Keratinocyte (primary cell): ENCODE measurements around the genes ITPK1, GON7, BTBD7, PRIMA1 and FAM181A.

CAGE:
- cytosol, long polyA minus RNA = no peak
- cytosol, long polyA plus RNA = no peak
- long polyA plus RNA = start-site peak on the minus strand at chr14:93115205-93115336, 244 and 80 reads in 2 replicates
- nucleus, long polyA minus RNA = start-site peak on the minus strand at chr14:93115202-93115308, 26 reads
- nucleus, long polyA plus RNA = no peak
Measured at GRCh38 chr14:93115067-93116156, at the start of gene ITPK1. ITPK1 (minus strand) TSS chr14:93115925.

GRCh38 chr14:93169447-93170069, 15.1 kb downstream of the MOAP1 start:
CAGE:
- cytosol, long polyA minus RNA = no peak
- cytosol, long polyA plus RNA = no peak
- long polyA plus RNA = no peak
- nucleus, long polyA minus RNA = no peak
- nucleus, long polyA plus RNA = no peak

GRCh38 chr14:93183352-93184059, 1.2 kb downstream of the MOAP1 start:
CAGE:
- cytosol, long polyA minus RNA = no peak
- cytosol, long polyA plus RNA = no peak
- long polyA plus RNA = no peak
- nucleus, long polyA minus RNA = no peak
- nucleus, long polyA plus RNA = no peak

GRCh38 chr14:93206472-93207165, at the start of gene GON7:
GON7 (minus strand) TSS chr14:93207065.
CAGE:
- cytosol, long polyA minus RNA = start-site peak on the minus strand at chr14:93207054-93207068, 7 reads
- cytosol, long polyA plus RNA = no peak
- long polyA plus RNA = no peak
- nucleus, long polyA minus RNA = no peak
- nucleus, long polyA plus RNA = no peak

DNA sequence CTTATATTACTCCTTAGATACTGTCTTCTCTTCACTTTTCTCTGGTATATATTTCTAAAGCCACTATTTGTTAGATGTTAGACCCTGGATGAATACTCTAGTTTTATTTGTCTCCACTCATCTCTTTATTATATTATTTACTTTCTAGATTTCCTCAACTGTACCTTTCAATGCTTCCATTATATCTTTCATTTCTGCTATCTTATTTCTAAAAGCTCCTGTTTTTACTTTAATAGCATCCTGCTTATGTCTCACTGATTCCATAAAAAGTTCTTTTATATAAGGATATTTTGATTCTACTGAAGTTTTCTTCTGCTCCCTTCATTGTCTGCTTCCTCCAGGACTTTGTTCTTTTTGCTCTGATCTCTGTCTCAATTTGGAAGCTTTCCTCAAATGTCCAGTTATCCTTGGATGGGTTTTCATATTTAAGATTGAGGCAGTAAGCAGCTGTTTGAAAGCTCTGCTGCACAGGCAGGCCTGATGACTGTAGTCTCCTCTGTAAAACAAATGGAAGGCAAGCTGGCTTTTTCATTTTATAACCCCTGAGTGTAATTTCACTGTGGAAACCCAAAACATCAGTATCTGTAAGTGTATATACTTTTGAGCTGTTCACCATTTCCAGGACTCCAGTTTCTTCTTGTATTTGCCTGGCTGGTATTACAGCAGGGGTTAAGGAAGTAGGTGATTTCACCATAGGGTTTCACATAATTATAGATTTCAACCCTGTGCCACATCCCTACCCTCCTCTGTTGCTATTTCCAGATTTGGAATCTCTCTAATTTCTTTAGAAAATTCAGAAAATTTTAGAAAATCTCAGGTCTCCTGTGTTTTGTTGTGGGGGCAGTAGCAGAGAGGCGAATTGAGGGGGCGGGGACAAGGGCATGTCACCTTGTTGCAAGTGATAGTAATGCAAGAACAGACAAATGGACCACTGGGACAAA, 44.4 kb downstream of the BTBD7 start:
CAGE:
- cytosol, long polyA minus RNA = no peak
- cytosol, long polyA plus RNA = no peak
- long polyA plus RNA = no peak
- nucleus, long polyA minus RNA = no peak
- nucleus, long polyA plus RNA = no peak

DNA sequence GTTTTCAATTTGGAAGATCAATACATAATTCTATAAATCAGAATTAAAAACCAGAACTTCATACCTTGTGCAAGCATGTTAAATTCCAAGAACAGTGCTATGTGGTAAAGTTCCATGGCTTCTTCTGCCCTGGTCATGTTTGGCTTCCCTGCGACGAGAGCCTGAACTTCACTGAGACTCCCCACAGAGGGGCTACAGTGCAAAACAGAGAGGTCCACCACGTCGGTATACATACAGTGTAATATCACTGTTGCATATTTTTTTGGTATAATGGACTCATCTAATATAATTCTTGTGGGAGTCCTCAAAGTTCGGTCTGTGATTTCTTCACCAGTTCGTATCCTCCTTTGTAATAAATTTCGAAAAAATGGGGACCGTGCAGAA, 39.0 kb downstream of the BTBD7 start:
CAGE:
- cytosol, long polyA minus RNA = no peak
- cytosol, long polyA plus RNA = no peak
- long polyA plus RNA = no peak
- nucleus, long polyA minus RNA = no peak
- nucleus, long polyA plus RNA = no peak

GRCh38 chr14:93295779-93296560, 36.9 kb downstream of the BTBD7 start:
CAGE:
- cytosol, long polyA minus RNA = no peak
- cytosol, long polyA plus RNA = no peak
- long polyA plus RNA = no peak
- nucleus, long polyA minus RNA = start-site peak on the minus strand at chr14:93295984-93296193, 15 reads
- nucleus, long polyA plus RNA = no peak

CAGE:
- cytosol, long polyA minus RNA = no peak
- cytosol, long polyA plus RNA = no peak
- long polyA plus RNA = no peak
- nucleus, long polyA minus RNA = no peak
- nucleus, long polyA plus RNA = no peak
Measured at GRCh38 chr14:93309129-93309752, 23.6 kb downstream of the BTBD7 start.

DNA sequence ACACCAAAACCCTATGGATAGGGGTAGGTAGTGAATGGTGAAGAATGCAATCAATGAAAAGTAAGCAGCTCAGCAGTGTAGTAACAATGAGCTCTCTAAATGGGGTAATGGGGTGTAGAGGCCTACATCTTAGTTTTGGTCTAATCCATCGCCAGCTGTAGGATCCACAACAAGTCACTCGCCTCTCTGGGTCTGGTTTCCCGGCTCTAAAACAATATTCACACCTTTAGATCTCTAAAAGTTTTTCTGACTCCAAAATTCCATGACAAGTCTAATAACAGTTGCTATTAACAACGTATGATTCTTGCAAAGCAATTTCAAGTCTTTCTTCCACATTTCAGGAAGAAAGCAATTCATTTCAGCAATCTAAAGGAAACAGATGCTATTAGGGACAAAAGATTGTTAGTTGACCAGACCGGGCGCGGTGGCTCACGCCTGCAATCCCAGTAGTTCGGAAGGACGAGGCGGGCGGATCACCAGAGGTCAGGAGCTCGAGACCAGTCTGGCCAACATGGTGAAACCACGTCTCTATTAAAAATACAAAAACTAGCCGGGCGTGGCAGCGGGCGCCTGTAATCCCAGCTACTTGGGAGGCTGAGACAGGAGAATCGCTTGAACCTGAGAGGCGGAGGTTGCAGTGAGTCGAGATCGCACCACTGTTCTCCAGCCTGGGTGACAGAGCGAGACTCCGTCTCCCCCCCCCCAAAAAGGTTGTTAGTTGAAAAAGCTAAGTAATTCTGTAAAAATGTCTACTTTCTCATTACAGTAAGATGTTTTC, 1.5 kb downstream of the BTBD7 start:
CAGE:
- cytosol, long polyA minus RNA = no peak
- cytosol, long polyA plus RNA = no peak
- long polyA plus RNA = no peak
- nucleus, long polyA minus RNA = no peak
- nucleus, long polyA plus RNA = no peak

CAGE:
- cytosol, long polyA minus RNA = start-site peak on the minus strand at chr14:93333007-93333053, 25 reads
- cytosol, long polyA plus RNA = start-site peak on the minus strand at chr14:93333021-93333029, 94 and 9 reads in 2 replicates
- long polyA plus RNA = start-site peak on the minus strand at chr14:93333017-93333045, 297 and 231 reads in 2 replicates
- nucleus, long polyA minus RNA = start-site peak on the minus strand at chr14:93333034-93333045, 42 reads
- nucleus, long polyA plus RNA = start-site peak on the minus strand at chr14:93333018-93333062, 135 and 188 reads in 2 replicates
Measured at GRCh38 chr14:93332703-93333645, at the start of gene BTBD7. BTBD7 (minus strand) TSS chr14:93333036.

DNA sequence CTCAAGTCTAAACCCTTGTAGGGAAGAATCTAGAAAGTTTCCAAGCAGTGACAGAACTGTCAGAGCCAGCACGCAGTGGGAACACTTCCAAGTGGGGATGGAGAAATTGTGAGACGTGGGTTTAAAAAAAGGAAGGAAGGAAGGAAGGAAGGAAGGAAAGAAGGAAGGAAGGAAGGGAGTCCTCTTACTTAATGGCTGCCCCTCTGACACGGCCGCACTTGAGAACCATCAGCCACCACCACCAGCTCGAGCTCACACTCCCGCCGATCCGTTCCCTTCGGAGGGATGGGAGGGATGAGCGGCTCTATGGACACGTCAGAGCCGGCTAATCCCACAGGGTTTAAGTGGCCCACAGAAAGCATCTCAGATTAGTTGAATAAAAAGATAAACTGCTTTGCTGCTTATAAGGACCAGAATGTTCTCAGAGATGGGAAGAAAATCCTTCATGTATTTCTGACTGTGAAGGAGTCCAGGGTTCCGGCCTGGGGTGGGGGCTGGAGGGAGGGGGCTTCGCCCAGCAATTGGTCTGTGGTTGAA, 31.1 kb downstream of the PRIMA1 start:
CAGE:
- cytosol, long polyA minus RNA = no peak
- cytosol, long polyA plus RNA = no peak
- long polyA plus RNA = no peak
- nucleus, long polyA minus RNA = no peak
- nucleus, long polyA plus RNA = no peak

DNA sequence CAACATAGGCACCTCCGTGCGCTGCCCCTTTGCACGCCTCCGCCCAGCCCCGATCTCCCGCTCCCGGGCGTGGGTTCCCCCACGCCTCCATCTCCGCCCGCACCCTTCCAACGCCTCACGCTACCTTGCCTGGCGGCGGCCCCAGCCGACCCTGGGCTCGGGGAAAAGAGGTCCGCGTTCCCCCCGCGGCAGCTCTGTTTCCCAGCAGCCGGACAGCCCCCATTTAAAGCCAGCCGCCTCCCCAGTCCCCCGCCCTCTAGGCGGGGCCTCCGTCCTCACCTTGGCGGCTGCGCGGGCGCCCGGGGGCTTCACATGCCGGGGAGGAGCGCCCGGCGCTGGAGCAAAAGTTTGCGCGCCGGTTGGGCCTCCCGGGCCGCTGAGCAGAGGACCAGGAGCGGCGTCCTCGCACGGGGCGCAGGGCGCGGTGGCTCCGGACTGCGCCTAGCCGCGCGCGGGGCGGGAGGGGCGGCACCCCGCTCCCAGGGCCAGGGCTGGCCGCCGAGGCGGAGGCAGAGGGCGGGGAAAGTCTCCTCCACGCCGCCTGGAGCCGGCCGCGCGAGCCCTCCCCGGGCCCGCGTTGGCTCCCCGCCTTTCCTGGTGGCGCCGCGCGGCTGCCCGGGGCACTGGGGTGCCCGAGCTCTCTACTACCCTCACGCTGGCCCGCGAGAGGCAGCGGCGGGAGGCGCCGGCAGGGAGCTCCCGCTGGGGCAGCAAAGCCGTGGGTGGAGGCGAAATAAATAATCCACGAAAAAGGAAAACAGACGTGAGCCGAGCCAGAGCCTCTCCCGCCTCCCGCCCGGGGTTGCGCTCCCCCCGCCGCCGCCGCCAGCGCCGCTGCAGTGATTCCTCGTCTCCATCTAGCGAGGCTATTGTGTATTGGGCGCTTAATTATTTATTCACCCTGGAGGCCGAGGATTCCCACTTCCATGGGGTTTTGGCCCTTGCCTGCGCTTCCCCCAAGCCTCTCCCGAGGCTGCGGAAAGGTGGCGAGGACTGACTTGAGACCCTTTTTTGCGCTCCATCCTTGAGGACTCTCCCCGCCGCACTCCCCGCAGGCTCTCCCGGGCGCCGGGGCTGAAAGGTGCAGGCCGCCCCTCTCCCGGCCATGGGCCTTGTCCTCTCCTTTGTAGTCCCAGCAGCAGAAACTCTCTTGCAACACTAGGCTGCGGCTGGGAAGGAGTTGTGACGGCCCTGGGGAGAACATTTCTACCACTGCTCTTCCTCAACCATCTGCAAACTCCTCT, at the start of gene PRIMA1:
Gene PRIMA1 (minus strand): TSS at position 200 of the 1,244 bp plus-strand sequence.
CAGE:
- cytosol, long polyA minus RNA = no peak
- cytosol, long polyA plus RNA = no peak
- long polyA plus RNA = no peak
- nucleus, long polyA minus RNA = no peak
- nucleus, long polyA plus RNA = no peak

CAGE:
- cytosol, long polyA minus RNA = no peak
- cytosol, long polyA plus RNA = no peak
- long polyA plus RNA = no peak
- nucleus, long polyA minus RNA = no peak
- nucleus, long polyA plus RNA = no peak
Measured at GRCh38 chr14:93824533-93824777, 36.2 kb upstream of the PRIMA1 start.

DNA sequence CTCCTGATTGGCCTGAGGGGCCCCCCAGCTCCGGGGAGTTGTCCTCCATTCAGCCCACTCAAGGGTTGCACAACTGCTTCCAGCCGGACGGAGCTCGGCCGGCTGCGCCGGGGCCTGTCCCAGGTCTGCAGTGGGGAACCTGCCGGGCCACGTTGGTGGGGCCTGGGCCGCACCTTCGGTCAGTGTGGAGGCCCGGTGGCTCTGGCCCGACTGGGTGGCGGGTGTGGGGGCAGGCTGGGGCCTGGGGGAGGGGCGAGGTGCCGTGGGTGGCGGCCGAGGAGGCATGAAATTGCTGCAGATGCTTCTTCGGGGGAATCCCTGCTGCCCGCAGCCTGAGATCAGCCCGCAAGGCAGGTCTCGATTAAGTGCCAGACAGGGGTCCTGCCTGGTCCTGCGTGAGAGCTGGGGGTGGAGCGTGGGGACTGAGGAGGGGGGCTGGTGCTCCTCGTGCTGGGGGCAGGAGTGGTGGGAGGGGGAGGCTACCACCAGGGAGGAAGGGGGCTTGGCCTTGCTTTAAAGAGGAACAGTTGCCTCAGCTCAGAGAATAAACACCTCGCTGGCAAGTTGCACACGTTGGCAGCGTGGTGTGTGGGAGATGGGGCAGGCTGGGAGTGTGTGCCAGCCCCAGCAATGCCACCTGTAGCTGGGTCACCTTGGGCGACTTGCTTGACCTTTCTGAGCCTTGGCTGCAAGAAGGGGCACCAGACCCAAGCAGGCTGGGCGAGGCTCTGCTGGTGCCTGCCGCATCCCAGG, at the start of gene FAM181A:
Gene FAM181A (plus strand): TSS at position 68 of the 753 bp plus-strand sequence.
CAGE:
- cytosol, long polyA minus RNA = no peak
- cytosol, long polyA plus RNA = no peak
- long polyA plus RNA = no peak
- nucleus, long polyA minus RNA = no peak
- nucleus, long polyA plus RNA = no peak

GRCh38 chr14:93974266-93975311, 1.8 kb downstream of the ASB2 start:
CAGE:
- cytosol, long polyA minus RNA = no peak
- cytosol, long polyA plus RNA = no peak
- long polyA plus RNA = no peak
- nucleus, long polyA minus RNA = no peak
- nucleus, long polyA plus RNA = no peak

DNA sequence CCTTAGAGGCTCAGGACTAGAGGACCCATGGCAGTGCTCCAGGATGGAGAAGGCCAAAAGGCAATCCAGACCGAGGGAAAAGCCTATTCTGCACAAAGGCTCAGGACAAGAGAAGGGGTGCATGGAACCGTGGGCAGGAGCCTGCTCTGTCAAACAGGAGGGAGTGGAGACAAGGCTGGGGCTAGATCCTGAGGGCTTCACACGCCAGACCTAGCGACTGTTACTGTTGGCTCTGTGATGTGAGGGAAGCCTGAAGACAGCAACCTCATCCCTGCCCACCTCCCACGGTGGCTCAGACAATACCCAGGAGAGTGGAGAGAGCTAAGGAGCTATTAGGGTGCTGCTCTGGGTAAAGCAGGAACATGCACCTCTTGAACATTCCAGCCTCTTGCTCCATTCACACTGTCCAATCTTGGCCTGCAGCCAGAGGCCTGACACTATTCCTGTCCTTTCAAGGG, 24.2 kb downstream of the OTUB2 start:
CAGE:
- cytosol, long polyA minus RNA = no peak
- cytosol, long polyA plus RNA = no peak
- long polyA plus RNA = no peak
- nucleus, long polyA minus RNA = no peak
- nucleus, long polyA plus RNA = no peak

DNA sequence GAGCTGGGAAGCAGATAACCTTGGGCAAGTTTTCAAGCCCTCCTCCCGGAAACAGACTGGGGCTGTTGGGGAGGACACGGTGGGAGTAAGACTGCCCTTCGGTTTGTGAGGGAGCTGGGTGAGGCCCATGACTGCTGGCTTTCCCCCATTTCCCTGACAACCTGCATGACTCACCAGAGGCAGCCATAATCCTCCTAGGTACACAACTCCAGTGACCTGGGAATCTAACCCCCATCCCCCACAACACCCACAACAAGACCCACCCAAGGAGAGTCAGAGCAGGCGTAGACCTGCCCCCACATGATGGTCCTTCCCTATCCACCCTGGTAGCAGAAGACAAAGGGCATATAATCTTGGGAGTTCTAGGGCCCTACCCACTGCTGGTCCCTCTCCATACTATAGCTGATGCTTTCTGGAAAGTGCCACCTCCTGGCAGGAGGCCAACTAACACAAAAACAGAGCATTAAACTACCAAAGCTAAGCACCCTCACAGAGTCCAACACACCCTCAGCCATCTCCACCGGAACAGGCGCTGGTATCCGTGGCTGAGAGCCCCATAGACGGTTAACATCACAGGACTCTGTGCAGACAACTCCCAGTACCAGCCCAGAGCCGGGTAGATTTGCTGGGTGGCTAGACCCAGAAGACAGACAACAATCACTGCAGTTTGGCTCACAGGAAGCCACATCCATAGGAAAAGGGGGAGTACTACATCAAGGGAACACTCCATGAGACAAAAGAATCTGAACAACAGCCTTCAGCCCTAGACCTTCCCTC, 14.7 kb downstream of the DDX24 start:
CAGE:
- cytosol, long polyA minus RNA = no peak
- cytosol, long polyA plus RNA = no peak
- long polyA plus RNA = no peak
- nucleus, long polyA minus RNA = no peak
- nucleus, long polyA plus RNA = no peak

GRCh38 chr14:94113428-94113782, 16.0 kb downstream of the IFI27L2 start:
CAGE:
- cytosol, long polyA minus RNA = no peak
- cytosol, long polyA plus RNA = no peak
- long polyA plus RNA = no peak
- nucleus, long polyA minus RNA = no peak
- nucleus, long polyA plus RNA = no peak

DNA sequence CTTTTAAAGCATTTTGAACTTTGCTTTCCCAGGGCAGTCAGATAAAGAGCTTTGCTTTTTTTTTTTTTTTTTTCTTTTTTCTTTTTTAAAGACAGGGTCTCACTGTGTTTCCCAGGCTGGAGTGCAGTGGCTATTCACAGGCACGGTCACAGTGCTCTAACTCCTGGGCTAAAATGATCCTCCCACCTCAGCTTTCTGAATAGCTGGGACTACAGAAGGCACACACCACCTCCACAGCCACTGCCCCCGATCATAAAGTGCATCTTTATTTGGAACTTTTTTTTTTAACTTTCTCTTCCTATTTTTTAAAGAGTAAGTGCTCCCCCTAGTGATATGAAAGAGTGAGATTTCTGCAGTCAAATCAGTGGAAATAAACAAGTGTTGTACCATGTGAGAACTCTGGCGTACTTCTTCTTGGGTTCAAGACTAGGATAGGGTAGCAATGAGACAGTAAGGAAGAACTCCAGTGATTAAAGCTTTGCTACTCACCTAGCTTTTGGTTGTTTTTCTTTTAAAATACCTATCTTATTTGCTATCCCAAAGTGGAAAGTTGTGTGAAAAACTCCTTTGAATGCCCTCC, 6.5 kb downstream of the PPP4R4 start:
CAGE:
- cytosol, long polyA minus RNA = no peak
- cytosol, long polyA plus RNA = no peak
- long polyA plus RNA = no peak
- nucleus, long polyA minus RNA = no peak
- nucleus, long polyA plus RNA = no peak

GRCh38 chr14:94316737-94317221, 6.4 kb downstream of the SERPINA6 start:
CAGE:
- cytosol, long polyA minus RNA = no peak
- cytosol, long polyA plus RNA = no peak
- long polyA plus RNA = no peak
- nucleus, long polyA minus RNA = no peak
- nucleus, long polyA plus RNA = no peak